ENCODE data around the genes SLC30A2, TRIM63, FAM110D and SH3BGRL3.

DNA sequence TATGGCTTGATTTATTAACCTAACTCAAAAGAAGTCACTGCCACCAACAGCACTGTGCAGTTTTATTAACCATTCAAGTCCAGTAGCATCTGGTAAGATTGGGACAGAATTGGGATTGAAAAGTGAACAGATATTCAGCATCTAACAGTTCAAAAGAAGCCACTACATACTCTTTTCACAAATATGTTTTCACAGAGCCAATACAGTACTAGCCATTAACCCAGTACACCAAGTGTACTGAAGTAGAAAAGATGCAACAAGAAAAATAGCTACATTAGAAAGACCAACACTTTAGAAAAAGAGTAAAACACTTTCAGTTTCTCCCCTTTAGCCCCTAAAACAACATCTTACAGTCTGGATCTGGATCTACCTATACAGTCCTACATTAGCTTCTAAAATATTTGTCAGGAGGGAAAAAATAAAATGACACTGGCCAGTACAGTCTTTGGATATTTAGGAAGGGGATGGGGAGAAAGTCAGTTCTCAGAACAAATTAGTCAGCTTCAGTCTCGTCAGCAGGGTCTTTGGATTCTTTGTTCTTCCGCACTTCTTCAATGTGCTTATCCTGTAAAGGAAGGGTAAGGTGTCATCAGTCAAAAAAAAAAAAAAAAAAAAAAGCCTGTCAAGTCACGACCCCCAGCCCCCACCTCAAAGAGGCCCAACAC lies 5.6 kb downstream of the STMN1 start:
- RRBS: no CpG with 5 or more reads among the region's 3 CpGs

GRCh38 chr1:26045226-26046478 lies at the start of gene SLC30A2:
Gene SLC30A2 (minus strand): TSS chr1:26046118.
- RRBS: 3% methylated on average over 50 of the region's 114 CpGs

DNA sequence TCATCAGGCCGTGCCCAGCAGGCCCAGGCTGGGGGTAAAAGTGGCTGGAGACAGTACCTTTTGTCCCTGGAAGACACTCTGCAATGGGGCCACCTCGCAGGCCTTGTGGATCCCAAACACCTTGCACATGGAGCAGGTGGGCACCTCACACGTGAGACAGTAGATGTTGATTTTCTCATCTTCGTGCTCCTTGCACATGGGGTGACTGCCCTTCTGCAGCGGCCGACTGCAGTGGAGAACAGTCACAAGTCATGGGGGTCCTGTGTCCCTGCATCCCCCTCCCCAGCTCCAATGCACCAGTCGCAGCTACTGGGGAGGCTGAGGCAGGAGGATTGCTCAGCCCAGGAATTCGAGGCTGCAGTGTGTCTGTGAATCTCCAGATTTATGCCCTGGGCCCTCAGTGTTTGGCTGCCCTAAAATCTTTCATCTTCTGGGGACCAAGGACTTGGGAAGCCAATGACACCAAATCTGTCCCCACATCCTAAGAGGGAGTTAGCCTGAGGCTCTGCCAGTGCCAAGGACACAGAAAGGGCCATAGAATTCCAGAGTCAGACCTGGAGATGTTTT lies 6.2 kb downstream of the TRIM63 start:
- RRBS: no CpG with 5 or more reads among the region's 8 CpGs

- RRBS: no CpG with 5 or more reads among the region's 10 CpGs
Measured at GRCh38 chr1:26067492-26068037, at the start of gene TRIM63. Gene TRIM63 (minus strand): TSS chr1:26067630.

- RRBS: no CpG with 5 or more reads among the region's 12 CpGs
Measured at GRCh38 chr1:26114066-26114917, 2.7 kb downstream of the PDIK1L start.

- RRBS: no CpG with 5 or more reads among the region's 5 CpGs
Measured at GRCh38 chr1:26158588-26159162, at the start of gene FAM110D. Gene FAM110D (plus strand): TSS chr1:26159079.

DNA sequence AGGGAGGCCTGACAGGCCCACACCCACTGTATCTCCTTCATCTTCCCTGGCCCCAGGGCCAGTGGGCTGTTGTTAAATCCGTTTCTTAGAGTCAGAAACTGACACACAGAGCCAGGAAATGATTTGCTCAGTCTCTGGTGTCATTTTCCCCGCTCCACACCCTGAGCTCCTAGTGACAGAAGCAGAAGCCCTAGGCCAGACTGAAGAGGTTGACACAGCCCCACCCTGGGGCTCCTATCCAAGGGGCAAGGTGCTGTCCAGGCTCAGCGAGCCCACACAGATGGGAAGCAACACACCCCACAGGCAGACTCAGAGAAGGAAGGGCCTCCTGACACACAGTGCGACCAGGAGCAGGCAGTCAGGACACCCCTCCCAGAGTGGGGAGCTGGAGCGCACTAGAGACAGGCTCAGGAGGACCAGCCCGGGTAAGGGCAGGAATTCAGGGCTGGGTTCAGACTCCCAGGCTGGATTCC lies 930 bp downstream of the CNKSR1 start:
- RRBS: no CpG with 5 or more reads among the region's 6 CpGs

GRCh38 chr1:26279902-26280504 lies at the start of gene SH3BGRL3:
Gene SH3BGRL3 (plus strand): TSS chr1:26280086.
- RRBS: 3% methylated on average over 21 of the region's 67 CpGs

DNA sequence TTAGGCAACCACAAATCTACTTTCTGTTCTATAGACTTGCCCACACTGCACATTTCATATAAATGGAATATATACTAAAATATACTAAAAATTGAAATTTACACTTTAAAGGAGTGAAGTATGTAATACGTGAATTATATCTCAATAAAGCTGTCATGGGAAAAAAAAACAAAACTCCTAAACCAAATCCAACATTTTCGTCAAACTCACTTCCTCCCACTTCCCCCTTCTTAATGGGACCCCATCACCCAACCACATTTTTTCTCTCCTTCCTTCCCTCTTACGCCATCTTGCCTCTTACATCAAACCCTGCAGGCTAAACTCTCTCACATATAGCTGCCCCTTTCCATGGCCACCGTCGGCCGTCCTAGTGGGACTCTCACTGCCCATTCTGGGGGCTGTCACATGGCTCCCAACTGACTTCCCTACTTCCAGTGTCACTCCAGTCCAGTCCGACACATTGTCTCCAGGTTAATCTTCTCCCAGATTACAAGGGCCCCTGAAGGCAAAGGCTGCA lies 857 bp downstream of the UBXN11 start:
- RRBS: no CpG with 5 or more reads among the region's 7 CpGs

GRCh38 chr1:26411625-26412114 lies 1.1 kb downstream of the LIN28A start:
- RRBS: 2% methylated on average over 6 of the region's 20 CpGs

- RRBS: no CpG with 5 or more reads among the region's 10 CpGs
Measured at GRCh38 chr1:26412115-26413044, 1.8 kb downstream of the LIN28A start.

- RRBS: no CpG with 5 or more reads among the region's 12 CpGs
Measured at GRCh38 chr1:26542205-26542741, 12.7 kb downstream of the RPS6KA1 start.

DNA sequence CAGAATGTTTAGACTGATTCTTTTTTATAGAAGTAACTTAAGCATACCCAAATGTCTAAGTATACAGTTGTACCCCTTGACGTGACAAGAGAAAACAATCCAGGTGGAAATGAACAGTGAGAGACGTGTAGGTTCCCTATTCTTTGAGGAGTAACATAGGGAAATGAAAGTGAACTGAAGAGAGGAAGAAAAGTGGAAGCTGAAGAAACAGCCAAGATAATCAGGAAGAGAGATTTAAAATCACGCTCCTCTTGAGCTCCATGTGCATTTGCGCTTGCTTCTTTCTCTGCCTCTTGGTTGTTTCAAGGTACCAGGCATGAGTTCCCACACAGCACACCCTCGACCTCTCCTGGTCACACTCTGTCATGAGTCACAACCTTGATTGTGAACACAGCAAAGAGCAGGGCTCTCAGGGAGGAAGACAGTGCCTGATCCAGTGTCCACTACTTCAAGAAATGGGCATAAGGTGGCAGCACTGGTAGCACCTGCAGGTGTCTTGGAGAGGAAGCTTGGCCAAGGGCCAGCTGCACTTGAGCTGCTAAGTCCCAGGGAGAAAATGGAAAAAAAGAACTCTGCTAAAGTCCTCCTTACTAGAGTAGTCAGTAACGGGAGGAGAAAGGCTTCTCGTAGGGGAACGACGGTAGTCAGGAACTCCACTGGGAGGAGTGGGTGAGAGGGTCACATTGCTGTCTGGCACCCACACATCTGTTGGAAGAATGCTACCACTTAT lies 18.4 kb upstream of the ARID1A start:
- RRBS: no CpG with 5 or more reads among the region's 9 CpGs

- RRBS: no CpG with 5 or more reads among the region's 9 CpGs
Measured at GRCh38 chr1:26711349-26711905, 15.6 kb downstream of the ARID1A start.

DNA sequence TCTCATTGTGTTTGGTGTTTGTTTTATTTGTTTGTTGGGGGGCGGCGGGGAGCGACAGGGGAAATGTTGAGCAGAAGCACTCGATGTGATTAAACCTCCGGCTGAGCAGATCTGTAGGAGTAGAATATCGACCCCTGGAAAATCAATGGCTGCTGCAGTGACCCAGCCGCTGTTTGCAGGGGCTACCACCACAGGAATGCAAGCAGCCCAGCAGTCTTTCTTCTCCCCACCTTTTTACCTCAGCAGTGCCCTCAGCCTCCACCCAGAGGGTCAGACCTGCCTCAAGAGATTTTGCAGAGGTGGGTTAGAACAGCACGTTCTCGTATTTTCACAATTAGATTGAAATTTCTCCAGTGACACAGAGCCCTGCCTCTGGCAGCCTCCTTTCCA lies 38.4 kb upstream of the PIGV start:
- RRBS: no CpG with 5 or more reads among the region's 9 CpGs

DNA sequence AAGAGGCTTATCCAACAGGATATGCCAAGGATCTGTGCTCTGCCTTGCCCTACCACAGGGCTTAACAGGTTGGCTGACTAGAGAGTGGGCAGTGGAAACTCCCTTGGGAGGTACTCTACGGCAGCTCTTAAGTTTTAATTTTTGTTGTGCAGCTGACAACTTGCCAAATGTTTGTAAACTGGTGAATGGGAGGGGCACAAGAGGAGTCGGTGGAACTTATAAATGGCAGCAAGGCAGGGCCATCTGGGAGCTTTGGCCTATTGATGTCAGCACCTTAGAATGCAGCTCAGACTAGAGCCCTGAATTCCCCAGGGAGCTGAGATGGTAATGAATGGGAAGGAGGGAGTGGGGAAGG lies 16.4 kb upstream of the PIGV start:
- RRBS: no CpG with 5 or more reads among the region's 2 CpGs

GRCh38 chr1:26784533-26785108 lies 3.1 kb upstream of the PIGV start:
- RRBS: no CpG with 5 or more reads among the region's 1 CpG

GRCh38 chr1:26790941-26791616 lies 3.3 kb downstream of the PIGV start:
- RRBS: no CpG with 5 or more reads among the region's 7 CpGs

DNA sequence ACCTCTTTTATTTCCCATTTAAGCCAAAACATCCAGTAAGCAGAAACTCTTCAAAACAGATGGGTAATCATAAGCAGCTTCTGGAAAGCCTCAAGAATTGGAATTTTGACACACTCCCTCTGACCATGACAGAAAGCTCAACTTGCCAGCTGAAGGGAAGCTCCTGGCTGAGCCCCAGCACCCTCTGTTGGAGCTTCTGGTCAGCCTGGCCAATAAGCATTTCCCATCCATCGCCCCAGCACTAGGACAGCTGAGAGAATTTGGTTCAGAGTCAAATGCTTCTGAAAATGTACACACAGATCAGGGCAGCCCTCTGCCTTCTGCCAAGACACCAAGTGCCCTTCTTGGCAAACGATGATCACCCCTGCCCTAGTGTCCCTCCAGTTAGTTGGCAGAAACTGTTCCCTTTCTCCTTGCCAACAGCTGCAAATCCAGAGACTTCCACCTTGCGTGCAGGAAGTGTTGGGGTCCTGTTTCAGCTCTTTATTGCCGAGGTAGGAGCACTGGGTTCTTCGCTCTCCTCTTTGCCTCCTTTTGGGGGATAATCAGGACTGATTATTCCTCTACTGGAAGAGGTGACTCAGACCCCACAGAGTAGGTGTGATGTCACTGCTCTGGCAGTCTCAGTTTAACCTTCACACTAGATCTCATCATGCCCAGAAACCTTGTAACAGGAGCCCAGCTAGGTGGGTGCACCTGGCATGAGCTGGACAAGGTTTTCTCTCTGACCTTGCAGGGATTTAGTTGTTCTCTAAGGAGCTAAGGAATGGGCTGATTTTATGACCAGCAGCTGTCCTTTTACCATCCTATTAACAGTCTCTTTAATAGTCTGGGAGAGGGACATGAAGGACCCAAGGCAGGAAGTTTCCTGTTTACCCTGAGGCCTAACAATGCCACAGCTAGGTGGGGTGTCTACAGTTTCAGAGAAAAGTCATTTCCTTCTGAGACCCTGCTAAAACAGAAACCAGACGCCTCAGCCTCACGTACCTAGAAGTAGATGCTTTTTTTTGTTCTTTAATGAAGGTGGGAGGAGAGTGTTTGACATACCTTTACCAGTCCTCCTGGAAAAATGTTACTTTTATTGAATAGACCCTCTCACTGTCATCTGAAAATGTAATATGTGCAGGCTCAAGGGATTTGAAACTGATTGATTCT lies 12.1 kb downstream of the PIGV start:
- RRBS: no CpG with 5 or more reads among the region's 7 CpGs

DNA sequence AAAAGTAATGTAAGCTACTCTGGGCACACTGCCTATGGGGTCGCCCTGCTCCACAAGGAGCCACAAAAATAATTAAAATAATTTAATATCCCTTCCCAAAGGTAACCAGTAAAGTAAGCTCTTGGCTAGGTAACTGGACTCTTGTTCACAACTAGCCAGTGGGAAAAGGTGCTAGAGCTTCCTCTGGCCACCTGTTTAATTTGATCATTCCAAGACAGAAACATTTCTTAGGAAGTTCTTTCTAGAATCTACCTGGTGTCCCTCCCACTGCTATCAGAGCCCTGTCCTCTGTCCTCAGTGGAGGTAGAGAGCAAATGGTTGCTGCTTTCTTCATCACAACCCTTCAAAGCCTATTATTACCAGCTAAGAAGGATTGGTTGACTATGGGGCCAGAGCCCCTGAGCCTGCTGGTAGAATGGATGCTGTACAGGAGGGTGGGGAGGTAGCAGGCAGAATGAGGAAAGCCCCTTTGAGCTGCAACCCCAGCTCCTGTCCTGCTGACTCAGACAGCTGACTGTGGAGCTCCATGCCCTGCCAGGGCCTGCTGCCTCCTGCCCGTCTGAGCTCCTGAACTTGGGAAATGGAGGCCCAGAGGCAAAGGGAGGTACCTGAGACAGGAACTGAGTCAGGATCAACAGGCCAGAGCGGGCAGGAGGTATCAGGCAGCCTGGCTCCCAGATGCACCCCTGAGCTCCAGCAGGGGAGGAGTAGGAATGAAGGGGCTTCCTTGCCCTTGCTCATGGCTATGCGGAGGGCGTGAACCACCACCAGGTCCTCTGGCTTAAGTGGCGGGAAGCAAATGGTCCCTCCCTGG lies 4.2 kb upstream of the SFN start:
- RRBS: no CpG with 5 or more reads among the region's 6 CpGs